OVCAR3 (cell line): ENCODE data around the genes NEUROD4, OR6C4, PA2G4, CNPY2 and SPRYD4.

GRCh38 chr12:55019486-55020227 lies at the start of gene NEUROD4:
NEUROD4 (plus strand) TSS chr12:55019974.
- RRBS = 9% methylated on average over 5 of the region's 21 CpGs

- RRBS = no CpG with 5 or more reads among the region's 2 CpGs
Measured at GRCh38 chr12:55549452-55549754, at the start of gene OR6C4. OR6C4 (plus strand) TSS chr12:55549602.

GRCh38 chr12:55696664-55697383 lies 10.9 kb downstream of the ITGA7 start:
- RRBS = no CpG with 5 or more reads among the region's 18 CpGs

DNA sequence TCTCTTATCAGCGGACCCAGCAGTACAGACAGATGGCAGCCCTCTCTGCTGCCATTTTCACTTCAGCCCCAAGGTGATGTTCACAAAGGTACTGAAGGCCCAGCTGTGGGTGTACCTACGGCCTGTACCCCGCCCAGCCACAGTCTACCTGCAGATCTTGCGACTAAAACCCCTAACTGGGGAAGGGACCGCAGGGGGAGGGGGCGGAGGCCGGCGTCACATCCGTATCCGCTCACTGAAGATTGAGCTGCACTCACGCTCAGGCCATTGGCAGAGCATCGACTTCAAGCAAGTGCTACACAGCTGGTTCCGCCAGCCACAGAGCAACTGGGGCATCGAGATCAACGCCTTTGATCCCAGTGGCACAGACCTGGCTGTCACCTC lies 5.6 kb downstream of the GDF11 start:
- RRBS = no CpG with 5 or more reads among the region's 15 CpGs

DNA sequence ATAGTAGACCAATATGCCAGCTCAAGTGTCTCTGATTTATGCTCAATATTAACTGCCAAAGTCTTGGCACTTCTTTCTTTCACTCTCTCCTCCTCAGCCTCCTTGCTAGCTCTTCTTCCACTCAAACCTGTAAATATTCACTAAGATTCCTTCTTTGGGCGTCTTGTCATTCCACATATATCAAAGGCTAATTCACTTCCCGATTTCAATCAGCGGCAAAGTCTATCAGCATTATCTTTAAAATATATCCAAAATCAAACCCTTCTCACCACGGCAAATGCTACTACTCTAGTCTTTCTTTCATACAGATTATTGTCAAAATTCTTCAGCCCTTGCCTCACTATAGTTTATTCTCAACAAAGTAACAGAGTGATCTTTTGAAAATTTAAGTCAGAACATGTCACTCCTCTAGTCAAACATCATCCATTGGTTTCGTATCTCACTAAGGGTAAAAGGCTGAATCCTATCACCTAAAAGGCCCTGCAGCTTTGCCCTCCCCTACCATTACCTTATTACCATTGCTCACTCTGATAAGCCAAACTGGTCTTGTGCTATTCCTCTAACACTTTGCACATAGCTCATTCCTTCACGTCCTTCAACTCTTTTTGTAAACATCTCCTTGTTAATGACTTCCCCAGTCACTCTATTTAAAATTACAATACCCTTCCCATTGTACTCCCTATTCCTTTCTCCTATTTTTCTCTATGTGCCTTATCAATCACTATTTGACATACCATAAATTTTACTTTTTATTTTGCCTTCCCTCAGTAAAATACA lies 5.7 kb downstream of the SARNP start:
- RRBS = no CpG with 5 or more reads among the region's 6 CpGs

DNA sequence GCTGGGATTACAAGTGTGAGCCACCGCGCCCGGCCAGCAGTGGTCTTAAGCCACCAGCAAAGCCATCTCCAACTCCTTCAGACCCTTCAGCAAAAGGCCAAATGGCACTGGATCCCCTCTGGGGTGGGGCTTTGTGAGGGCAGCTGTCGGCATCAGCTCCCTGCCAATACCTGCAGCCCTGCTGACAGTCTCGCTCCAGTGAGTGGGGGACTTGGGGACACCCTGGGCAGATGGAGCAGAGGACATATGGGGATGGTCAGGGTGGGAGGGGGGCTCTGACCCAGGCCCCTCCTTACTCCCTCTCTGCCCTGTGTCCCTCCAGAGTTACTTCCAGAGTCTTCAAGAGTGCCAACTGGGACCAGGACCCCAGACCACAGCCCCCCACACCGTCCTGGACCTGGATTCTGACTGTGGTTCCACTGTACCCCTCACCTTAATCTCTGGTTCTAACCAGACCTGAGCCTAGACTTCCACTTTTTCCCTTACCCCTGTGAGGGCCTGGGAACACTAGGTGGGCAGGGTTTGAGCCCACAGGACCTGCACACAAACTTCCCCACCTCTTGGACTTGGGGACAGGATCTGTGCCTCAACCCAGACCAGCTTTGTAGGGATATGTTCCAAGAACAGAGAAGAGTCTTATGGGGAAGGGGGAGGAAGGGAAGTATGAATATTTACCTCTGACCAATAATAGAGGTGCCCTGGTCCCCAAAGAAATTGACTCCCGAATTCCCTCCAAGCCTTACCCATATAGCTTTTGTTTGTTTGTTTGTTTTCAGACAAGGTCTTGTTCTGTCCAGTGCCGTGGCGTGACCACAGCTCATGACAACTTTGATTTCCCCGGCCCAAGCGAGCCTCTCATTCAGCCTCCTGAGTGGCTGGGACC lies 5.4 kb upstream of the DNAJC14 start:
- RRBS = no CpG with 5 or more reads among the region's 11 CpGs

DNA sequence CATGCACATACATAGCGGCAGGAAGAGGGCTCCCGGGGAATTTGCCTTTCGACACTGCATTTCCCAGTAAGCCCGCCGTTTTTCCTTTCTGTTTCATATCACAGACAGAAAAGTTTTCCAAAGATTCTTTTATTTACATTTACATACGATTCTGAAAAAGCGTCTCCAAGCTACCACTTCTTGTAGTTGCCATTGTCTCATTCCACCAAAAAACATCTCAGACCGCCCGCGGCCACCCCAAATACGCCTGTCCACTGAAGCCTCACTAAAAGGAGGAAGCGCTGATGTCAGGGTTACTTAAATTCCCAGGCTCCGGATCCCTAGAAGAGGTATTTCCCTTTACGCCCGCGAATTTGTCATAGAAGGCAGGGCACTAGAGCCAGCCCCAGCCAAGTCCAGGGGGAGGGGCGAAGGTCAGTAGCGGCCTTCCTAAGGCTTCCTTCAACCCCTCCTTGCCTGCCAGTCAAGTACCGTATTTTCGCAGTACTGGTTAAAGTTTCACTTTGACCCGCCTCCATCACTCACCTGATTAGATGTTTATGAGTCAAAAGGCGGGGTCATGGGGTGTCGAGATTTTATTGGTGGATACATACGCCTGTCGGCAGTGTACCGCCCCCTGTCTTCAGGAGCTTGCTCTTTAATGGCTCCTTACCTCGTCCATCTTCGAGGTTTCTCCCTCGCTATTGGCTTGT lies 533 bp upstream of the RAB5B start:
- RRBS = no CpG with 5 or more reads among the region's 29 CpGs

DNA sequence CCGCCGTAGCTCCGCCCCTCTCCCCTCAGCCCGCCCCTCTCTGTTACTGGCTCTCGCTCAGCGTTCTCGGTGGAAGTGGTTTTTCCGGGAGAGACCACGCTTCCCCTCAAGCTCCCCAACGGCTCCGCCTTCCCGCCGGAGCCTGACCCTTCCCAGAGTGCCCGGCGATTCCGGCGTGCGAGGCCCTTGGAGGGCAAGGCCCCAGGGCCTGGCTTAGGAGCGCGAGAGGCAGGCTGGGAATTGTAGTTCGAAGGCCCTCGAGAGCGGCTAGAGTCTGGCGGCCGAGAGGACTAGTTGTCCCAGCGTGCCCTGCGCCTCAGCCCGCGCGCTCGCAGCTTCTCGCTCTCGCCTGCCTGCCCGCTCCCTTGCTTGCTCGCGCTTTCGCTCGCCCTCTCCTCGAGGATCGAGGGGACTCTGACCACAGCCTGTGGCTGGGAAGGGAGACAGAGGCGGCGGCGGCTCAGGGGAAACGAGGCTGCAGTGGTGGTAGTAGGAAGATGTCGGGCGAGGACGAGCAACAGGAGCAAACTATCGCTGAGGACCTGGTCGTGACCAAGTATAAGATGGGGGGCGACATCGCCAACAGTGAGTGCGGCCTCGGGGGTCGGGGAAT lies at the start of gene PA2G4:
Gene PA2G4, plus strand, starts transcription at position 319 of the 613 bp plus-strand sequence.
- RRBS = 4% methylated on average over 6 of the region's 54 CpGs

DNA sequence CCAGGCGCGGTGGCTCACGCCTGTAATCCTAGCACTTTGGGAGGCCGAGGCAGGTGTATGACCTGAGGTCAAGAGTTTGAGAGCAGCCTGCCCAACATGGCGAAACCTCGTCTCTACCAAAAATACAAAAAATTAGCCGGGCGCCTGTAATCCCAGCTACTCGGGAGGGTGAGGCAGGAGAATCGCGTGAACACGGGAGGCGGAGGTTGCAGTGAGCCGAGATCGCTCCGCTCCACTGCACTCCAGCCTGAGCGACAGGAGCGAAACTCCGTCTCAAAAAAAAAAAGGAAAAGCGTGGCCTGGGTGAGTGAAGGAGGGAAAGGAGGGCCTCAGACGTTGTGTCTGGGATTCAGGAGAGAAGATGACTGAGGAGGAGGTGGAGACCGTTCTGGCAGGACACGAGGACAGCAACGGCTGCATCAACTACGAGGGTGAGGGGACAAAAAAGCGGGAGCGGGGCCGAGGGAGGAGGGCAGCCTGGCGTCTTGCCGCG lies 998 bp upstream of the MYL6 start:
- RRBS = no CpG with 5 or more reads among the region's 31 CpGs

GRCh38 chr12:56171140-56171674 lies 13.0 kb downstream of the MYL6 start:
- RRBS = no CpG with 5 or more reads among the region's 7 CpGs

DNA sequence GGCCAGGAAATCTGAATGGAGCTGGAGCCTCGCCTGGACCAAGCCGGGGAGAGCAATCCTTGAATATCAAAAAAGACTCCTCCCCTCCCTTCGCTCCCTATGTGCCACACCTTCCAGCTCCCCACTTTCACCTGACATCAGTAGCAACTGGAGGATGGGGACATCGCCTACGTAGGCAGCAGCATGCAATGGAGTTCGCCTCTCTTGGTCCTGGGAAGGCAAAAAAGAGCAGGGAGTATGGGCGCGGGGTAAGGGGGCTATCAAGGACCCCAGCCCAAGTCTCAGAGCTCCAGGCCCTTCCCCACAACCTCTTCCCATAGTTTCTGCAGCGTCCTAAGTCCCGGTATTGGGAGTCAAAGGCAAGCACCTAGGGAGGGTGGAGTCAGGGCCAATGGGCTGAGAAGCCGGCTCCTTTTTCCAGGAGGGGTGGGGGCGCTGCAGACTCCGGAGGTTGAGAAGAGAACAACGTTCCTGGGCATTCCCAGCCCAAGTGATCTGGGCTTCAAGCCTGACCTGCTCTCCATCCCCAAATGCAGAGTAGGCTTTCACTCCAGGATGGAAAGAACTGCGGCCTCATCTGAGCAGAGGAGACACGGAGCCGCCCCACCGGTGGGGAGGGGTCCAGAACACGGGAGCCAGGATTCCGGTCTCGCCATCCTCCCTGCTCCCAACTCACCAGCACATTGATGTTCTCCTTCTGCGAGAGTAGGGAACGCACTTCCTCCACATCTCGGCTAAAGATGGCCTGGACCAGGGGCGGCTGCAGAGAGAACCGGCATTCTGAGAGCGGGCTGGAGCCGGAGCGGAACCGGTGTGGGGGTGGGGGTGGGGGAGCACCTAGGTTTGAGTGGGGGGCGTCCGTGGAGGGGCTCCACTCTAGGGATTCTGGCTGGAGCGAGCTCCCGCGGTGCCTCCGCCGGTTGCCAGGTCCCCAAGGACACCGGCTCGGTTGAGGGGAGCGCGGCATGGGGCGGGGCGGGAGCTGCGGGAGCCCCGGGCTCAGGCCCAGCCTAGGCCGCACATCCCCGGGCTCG lies 715 bp downstream of the ANKRD52 start:
- RRBS = 7% methylated on average over 22 of the region's 48 CpGs

DNA sequence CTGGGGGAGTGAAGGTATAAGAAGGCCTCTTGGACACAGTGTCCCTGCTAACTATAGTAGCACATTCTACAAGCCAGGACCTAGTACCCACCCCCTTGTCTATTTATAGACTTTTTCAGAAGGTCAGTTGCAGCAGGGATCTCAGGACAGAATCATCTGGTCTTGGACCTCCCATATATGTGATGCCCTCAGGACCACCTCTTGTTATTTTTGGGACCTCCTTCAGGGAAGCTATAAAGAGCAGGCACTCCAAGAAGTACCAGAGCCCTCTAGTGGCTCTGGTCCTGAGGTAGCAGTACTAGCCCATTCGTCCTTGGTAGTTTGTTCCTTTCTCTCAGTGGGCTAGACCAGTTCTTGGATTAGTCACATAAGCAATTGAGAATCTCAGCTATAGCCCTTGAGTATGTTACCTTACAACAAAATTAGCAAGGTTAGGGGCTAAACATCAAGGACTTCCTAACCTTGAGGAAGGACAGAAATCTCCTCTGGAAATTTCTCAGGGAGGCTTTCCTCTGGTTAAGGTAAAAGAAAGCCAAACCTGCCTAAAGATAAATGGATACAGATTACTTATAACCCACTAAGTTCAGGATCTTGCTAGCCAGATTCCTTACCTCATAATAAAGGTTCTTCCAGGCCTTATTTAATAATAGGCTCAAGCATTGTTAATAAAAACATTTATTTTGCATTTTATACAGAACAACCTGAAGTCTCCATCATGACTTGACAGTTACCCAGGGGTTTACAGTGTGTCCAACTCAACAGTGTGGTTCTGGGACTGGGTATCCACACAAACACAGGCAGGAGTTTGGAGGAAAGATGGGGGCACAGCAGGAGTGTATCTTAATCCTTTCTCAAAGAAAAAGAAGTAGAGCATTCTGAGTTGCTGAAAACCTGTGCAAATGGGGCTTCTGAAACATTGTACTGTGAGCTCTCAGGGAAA lies 4.6 kb downstream of the COQ10A start:
- RRBS = no CpG with 5 or more reads among the region's 1 CpG

DNA sequence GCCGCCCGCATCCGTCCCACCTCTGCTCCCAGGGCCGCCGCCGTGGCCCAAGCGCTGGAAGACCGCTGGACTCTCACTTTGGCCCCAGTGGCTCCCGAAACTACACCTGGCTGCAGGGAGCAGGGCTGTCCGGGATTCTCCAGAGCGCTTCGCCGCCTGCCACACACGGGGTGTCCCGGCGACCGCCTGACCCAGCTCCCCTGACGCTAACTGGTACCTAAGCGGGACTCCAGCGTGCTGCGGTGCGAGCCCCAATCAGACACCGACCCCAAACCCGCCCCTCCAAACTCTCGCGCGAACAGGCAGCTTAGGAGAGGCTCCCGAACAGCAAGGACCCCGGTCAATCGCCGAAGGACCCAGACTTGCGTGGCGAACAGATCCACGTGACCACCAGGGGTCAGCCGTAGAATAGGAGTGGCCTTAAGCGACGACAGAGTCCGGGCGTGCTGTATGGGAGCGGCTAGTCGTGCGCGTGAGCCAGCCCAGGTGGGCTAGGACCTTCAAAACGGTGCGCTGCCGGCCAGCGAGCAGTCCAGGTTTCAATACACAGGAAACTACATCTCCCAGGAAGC lies at the start of gene CNPY2:
Gene CNPY2, minus strand, starts transcription at position 188 of the 572 bp plus-strand sequence.
- RRBS = 4% methylated on average over 23 of the region's 47 CpGs

- RRBS = no CpG with 5 or more reads among the region's 9 CpGs
Measured at GRCh38 chr12:56322894-56323736, 7.3 kb upstream of the CNPY2 start.

DNA sequence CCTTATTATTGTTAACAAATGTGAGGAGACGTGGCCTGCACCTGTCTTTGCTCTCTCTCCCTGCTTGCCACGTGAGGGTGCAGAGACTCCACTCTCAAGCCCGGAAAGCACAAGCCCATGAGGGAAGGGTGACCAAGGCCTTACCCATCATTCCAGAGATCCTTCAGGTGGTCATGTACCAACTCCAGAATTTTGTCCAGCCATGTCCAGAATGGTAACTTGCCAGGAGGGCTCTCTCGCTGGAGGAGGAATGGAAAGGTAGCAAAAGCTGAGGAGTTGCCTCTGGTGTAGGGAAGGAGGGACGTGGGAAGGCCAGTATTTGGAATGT lies 9.7 kb downstream of the IL23A start:
- RRBS = 100% methylated on average over 2 of the region's 5 CpGs

DNA sequence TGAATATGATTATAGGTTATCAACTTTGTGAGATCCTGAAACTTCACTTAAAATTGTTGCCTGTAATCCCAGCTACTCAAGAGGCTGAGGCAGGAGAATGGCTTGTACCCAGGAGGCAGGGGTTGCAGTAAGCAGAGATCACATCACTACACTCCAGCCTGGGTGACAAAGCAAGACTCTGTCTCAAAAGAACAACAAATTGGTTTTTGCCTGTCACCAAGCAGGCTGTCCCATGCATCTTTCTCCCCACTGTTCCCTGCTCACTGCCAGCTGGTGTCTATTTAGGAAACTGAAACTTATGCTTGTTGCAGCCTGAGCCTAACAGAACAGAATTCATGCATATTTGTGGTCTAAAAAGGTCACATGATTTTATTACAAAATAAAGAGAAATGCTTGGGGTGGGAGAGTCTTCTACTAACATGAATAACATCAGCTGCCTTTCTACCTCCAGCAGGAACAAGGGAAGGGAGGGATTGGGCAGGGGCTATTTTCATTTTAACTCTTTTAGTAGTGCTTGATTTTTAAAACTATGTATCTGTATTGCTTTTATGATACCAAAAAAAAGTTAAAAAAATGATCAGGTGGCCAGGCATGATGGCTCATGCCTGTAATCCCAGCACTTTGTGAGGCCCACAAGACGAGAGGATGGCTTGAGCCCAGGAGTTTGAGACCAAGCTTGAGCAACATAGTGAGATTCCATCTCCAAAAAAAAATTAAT lies 1.0 kb downstream of the STAT2 start:
- RRBS = no CpG with 5 or more reads among the region's 1 CpG

GRCh38 chr12:56361575-56361835 lies 1.2 kb downstream of the APOF start:
- RRBS = no CpG with 5 or more reads among the region's 5 CpGs

GRCh38 chr12:56424673-56425282 lies 24.4 kb downstream of the TIMELESS start:
- RRBS = no CpG with 5 or more reads among the region's 8 CpGs

DNA sequence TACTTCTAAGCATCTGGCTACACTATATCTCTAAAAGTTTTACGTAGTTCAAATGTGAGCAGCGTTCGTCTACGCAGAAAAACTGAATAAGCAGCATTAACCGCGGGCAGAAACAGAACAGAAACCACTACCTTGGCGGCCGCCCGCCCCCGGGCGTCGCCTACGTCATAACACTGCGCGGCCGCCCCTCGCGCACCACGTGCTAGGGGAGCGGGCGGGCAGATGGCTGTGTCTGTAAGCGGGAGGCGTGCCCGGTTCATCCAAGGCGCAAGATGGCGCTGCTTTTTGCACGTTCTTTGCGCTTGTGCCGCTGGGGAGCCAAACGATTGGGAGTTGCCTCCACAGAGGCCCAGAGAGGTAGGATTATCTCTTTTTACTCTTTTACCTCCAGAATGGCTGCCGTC lies at the start of gene SPRYD4:
Gene SPRYD4, plus strand, starts transcription at position 259 of the 404 bp plus-strand sequence.
- RRBS = 5% methylated on average over 10 of the region's 31 CpGs